SK-N-MC (cell line): Measurements from ENCODE around the gene KCNJ6.

- RRBS, result no CpG with 5 or more reads among the region's 12 CpGs
Observed at GRCh38 chr21:36719569-36720198, 20.8 kb downstream of the SIM2 start.

- RRBS, result 33% methylated on average over 52 of the region's 140 CpGs
Observed at GRCh38 chr21:36747381-36748695, 48.9 kb downstream of the SIM2 start.

GRCh38 chr21:36749957-36750513 lies 51.1 kb downstream of the SIM2 start:
- RRBS, result no CpG with 5 or more reads among the region's 11 CpGs

GRCh38 chr21:36791131-36791572 lies 92.2 kb downstream of the SIM2 start:
- RRBS, result no CpG with 5 or more reads among the region's 12 CpGs

DNA sequence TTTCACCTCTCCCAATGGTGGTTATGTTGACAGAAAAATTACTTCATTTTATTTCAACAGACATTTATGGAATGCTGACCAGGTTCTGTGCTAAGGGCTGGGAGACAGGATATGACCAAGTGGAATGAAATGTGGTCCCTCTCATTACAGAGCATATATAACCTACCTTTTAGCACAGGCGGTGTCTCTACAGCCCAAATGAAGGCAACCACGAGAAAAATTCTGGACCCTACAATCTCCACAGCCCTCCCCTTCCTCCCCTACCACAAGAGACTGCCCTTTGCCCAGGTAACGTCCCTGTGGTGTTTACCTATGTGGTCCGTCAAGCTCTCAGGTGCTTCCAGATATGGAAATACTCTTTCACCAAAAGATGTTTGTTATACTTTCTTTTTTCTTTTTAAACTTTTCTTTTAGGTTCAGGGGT lies 105.5 kb downstream of the HLCS start:
- RRBS, result no CpG with 5 or more reads among the region's 4 CpGs

DNA sequence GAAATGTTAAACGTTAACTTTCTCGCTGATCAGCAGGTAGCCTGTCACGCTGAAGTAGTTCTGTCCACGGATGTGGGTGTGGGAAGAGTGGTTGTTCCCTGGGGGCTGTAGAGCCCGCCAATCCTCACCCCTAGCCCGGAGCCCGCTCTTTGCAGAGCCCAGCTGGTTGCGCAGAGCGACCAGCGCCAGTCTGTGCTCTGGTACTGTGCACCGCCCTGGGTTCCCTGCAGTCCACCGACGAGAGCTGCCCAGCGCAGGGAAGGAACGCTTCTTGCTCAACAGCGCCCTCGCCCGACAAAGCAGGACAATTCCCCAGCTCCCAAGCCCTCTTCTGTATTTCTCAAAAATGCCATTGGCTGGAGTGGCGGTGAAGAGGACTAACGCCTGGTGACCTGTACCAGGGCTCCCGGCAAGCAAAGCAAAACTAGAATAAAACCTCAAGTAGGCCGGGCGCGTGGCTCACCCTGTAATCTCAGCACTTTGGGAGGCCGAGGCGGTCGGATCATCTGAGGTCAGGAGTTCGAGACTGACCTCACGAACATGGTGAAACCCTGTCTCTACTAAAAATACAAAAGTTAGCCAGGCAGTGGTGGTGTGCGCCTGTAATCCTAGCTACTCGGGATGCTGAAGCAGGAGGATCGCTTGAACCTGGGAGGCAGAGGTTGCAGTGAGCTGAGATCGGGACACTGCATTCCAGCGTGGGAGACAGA lies 3.4 kb downstream of the RIPPLY3 start:
- RRBS, result no CpG with 5 or more reads among the region's 34 CpGs

DNA sequence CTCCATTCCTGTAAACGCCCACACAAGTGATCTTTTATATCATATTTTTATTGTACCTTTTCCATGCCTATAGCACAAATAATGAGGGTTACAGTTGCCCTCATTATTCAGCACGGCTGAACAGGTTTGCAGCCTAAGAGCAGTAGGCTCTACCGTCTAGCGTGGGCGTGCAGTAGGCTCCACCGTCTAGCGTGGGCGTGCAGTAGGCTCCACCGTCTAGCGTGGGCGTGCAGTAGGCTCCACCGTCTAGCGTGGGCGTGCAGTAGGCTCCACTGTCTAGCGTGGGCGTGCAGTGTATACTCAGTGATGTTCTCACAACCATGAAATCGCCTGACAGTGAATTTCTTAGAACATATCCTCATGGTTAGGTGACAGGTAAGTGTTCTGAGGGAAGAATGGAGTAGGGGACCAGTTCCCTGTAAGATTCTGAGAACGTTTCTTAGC lies 84.9 kb downstream of the DYRK1A start:
- RRBS, result no CpG with 5 or more reads among the region's 18 CpGs

DNA sequence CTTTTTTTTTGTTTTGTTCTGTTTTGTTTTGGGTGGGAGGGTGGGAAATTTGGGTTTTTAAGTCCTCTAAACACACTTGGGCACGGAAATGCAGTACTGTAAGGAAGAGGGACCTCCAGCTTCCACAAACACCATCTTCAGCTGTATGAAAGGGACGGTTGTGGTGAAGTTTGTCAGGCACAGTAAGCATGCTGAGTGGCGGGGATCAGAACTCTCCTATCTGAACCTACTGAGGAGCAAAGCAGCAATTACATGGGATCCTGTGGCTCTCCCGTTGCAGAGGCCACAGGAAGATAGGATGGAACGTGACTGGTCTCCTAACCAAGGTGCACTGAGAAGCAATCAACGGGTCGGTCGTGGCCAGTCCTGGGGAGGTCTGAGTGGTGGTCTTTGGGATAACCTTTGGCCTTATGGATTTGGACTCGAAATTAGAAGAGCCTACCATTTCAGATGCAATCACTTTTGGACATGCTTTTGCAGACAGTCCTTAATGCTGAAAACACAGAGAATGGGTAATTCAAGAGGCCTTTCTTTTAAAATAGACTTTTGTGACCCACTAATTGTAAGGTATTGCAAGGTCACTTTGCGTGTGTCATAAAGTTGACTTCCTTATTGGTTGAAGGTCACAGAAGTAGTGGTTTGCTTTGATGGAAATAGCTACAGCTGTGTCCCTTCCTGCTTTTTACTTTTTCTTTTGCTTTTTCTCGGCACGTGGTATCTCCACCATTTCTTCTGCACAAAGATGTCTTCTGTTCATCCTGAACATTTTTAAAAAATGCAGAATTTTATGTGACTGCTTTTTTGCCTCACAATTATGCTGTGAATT lies 146.6 kb downstream of the DYRK1A start:
- RRBS, result no CpG with 5 or more reads among the region's 12 CpGs

DNA sequence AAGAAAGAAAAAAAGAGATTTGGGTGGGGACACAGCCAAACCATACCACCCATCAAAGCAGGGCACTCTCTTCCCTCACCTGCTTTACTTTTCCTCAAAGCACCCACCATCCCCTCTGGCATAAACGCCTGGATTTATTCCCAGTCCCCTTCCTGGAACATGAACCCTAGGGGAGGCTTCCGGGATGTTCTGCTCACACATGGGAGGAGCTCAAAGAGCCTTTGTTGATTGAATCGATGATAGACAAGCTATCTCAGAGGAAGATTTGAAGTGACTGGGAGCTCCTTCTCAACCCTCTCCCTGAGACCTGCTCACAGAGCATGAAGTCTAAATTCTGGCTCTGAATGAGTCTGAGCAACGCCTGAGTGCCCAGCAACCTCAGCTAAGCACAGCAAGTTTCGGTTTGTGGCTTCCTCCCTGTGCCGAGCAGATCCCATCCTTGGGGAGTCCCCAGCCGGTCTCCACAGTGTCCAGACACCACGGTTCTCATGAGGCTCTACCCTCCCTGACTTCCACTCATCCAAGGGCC lies 190.6 kb downstream of the DYRK1A start:
- RRBS, result no CpG with 5 or more reads among the region's 8 CpGs

DNA sequence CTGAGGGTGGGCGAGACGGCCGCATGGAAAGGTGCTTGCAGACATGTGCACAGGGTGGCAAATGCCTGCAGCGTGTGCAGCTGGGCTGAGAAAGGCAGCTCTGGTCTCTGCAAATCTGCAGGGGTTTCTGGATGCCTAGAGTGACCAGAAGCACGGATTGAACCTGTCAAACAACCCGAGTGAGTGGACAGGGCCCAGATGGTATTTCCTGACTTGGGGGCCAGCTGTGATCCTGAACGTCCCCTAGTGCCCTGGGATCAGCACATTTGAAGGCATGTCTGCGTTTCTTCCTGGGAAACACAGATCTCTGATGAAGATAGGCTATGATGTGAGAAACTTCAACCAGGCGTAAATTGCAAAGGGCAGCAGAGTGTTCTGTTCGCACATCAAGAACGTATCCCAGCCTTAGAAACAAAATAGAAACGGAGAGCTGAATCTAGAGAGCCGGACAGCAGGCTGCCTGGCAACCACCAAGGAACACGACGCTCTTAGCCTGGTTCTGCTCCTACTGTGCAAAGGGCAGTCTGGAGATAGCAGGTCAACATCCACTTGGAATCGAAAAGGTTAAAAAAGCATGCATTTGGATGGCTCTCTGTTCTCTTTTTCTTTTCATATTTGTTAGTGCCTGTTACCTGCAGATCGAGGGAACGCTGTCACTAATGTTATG lies 163.0 kb downstream of the KCNJ6 start:
- RRBS, result no CpG with 5 or more reads among the region's 18 CpGs

GRCh38 chr21:37915848-37916837 lies at the start of gene KCNJ6:
KCNJ6 (minus strand) TSS chr21:37916457.
- RRBS, result 1% methylated on average over 17 of the region's 76 CpGs

DNA sequence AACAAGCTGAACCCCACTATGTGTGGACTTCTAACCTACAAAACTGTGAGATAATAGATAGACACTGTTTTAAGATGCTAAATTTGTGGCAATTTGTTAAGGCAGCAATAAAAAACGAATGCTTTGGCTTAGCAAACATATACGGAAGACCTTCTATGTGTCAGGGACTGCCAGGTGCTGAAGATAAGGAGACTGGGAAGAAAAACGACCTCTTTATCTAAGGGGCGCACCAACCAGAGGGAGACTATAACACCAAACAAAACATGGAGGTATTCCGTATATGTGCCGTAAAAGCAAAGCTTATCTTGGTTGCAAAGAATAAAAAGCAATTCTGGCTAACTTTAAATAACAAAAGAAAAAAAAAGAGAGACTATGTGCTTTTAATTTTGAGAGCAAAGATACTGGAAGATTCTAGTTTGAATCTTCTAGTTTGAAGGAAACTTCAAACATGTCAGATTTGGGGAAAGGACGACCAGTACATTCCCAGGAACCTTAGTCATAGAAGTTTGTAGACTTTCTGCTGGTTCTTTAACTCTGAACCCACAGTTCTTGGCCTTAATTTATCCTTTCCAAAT lies 167.0 kb upstream of the KCNJ15 start:
- RRBS, result no CpG with 5 or more reads among the region's 7 CpGs

- RRBS, result no CpG with 5 or more reads among the region's 3 CpGs
Observed at GRCh38 chr21:38170306-38170698, 86.5 kb upstream of the KCNJ15 start.

DNA sequence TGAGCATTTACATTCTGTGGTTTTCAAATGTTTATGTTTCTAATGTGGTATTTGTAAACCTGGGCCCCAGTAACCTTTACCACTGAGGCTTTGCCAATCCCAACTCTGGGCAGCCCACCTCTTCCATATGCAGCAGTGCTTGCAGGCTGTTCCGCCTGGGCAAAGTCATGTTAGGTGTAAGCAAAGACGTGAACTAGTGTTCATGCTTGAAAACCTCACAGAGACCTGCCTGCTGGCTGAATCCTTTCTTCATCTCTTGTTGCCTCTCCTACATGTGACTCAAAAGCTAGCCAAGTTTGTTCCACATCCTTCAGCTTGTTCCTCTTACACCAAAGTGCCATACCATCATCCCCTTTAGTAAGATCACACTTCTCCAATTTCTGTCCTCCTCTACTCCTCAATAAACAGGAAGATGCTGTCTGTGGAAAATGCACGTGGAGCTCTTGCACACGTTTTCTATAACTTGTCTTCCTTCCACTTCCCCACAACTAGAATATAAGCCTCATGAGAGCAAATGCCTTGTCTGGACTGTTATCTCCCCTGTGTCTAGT lies 17.3 kb downstream of the KCNJ15 start:
- RRBS, result no CpG with 5 or more reads among the region's 4 CpGs

DNA sequence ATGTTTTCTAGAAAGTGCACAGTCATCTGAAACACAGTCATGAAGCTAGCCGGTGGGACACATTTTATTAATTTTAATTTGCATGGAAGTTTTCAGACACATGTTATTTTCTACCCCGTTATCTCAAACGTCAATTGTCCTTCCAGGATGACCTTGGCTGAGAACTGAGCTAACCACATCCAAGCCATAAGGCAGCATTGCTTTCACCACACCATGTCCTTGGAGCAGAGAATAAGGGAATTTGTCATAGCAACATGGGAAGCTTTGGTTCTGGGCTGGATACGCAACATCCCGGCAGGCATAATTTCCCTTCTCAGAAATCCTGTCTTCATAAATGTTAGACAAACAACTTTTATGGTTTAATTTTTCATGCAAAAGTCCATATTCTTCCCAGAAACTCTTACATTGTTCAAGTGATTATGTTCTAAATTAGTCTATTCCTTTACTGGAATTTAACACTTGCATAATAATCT lies 51.7 kb downstream of the KCNJ15 start:
- RRBS, result no CpG with 5 or more reads among the region's 5 CpGs

DNA sequence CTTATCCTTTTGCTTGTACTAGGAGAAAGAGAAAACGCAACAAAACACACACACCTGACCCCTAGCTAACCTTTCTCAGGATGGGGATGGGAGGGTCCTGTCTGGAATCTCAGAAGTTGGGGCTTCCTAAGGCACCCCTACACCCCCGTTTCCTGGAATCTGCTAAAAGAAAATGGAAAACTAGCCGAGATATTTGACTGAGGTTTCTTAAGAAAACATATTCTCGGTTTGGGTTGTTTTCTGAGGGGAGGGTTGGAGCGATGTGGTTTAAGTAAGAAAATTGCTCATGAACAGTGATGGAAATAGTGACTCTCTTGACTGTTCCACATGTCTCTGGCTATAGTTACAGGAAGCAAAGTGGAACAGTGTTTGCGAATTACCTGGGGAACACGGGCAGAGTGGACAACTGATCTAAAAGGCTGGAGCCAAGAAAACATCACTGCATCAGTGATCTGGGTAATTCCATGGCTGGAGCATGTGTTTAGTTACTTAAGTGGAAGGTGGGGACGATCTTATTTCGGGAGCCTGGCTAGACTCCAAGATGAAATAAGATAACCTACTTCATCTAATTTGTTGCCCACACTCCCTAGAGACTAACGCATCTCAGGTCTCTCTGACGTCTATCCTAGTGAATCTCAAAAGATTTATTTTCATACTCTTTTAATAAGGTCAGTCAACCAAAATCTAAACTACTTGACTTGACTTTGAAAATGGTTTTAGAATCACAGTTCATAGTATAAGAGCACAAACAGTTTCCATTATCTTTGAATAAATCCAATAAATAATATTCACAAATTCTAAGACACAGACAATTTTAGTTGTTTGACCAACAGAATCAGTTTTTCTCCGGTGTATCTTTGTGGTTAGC lies 92.5 kb downstream of the KCNJ15 start:
- RRBS, result no CpG with 5 or more reads among the region's 12 CpGs

DNA sequence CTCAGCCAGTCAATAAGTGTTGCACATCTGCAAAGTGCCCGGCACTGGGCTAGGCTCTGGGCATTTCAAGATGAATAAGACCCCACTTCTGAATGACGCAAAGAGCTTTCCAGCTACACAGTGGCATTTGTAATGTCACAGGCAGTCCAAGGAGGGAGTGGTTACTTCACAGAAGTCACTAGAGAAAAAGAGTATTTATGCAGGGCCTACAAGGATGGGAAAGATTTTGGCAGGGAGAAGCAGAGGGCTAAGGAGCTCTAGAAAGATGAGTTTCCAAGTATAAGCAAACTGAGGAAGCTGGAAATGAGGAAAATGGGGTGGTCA lies 93.3 kb downstream of the KCNJ15 start:
- RRBS, result no CpG with 5 or more reads among the region's 2 CpGs

GRCh38 chr21:38499146-38499712 lies 952 bp upstream of the ERG start:
- RRBS, result no CpG with 5 or more reads among the region's 7 CpGs

DNA sequence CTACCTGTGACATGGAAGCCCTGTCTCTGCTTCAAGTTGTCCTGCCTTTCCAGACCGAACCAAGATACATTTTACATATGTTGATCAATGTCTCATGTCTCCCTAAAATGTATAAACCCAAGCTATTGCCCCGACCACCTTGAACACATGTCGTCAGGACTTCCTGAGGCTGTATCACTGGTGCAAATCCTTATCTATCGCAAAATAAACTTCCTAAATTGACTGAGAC lies 70.3 kb upstream of the ETS2 start:
- RRBS, result no CpG with 5 or more reads among the region's 4 CpGs